Diencephalon (tissue), 2 donors: ENCODE data around the genes MYDGF and TICAM1.

DNA sequence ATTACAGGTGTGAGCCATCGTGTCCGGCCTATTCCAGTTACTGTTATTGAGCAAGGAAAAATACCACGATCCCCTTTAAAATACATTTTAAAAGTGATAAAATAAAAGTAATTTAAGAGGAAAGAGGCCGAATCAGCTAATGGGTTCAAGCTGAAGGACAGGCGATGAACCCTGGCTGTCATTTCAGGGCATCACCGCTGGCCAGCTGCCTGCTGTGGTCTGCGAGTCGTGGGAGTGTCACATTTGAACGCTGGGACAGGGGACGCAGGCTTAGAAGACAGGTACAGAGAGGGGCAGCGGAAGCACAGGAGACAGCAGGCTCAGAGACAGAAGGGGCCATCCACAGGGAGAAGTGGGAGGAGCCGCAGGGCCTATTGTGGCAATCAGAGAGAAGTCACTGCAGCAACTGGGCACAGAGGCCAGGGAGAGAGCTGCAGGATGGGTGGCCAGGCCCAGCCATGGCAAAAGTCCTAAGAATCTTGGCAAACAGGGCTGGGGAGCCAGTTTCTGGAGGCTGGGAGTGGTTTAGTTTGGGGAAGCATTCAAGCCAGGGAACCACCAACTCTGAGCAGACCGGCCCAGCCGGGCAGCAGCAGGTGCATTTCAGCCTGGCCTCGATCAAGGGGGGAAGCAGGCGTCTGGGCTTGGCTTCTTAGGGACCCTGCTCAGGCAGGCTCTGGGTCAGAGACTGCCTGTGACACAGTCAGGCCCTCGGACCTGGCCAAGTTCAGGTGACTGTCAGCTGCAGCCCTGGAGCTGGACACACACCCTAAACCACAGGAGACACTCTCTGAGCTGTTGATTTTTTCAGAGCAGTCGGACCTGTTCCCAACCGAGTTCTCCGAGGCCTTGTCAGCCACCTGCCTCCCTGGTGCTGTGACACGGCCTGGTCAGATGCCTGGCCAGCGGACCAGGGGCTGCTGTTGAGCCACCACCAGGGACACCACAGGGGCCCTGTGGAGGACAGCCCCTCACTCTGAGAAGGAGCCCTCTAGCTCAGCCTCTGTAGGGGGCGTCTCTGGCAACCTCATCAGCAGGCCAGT is 11.9 kb downstream of the SH3GL1 start:
- RAMPAGE, long total RNA = no peak

DNA sequence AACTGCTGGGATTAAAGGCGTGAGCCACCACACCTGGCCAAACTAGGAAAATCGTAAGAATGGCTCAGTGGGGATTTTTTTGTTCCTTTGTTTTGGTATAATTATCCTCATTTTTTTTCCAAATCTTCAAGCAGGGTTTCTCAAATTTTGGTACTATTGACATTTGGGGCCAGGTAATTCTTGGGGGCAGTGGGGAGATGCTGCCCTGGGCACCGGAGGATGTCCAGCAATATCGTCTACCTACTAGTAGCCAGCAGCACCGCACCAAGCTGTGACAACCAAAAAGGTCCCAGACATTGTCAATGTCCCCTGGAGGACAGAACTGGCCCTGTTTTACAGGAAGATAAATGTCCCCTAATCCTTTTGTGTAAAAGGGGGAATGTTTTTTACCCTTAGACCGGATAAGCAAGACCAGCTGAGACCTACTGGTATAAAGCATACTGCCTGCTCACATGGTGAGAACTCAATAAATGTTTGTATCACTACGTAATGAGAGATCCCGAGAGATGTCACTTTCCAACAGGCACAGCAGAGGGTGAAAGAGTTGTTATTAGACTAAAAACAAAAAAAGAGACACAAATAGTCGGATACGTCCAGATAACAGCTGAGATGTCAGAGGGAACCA is 3.7 kb downstream of the SH3GL1 start:
- RAMPAGE, long total RNA = no peak

DNA sequence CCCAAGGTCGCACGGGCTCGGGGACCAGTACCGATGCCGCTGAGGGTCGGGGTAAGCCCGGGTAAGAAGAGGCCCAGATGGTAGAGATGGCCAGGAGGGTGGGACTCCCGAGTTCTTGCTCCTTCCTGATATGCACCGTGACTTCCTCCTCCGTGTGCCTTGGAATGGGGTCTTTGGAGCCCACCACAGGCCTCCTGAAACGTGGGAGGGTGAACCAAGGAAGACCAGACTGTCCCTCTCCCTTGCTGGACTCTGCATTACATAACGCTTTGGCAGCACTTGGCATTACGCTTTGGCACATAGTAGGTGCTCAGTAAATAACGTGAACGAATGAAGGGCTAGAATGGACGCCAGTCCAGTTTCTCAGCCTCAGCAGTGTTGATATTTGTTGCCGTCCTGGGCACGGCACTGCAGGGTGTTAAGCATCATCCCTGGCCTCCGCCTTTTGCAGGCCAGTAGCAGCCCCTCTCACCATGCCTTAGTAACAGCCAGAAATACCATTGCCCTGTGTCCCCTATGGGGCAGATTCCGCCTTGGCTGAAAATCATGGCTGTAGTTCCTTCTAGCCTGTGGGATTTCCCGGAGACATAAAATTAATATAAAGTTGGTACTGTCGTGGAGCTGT is 876 bp downstream of the CHAF1A start:
- RAMPAGE, long total RNA = no peak

GRCh38 chr19:4433094-4433703 is 24.4 kb downstream of the UBXN6 start:
- RAMPAGE, long total RNA = no peak

GRCh38 chr19:4456242-4457368 is 989 bp downstream of the UBXN6 start:
- RAMPAGE, long total RNA = start-site peak on the minus strand at chr19:4456841-4457298, 39 and 5 reads in 2 replicates

DNA sequence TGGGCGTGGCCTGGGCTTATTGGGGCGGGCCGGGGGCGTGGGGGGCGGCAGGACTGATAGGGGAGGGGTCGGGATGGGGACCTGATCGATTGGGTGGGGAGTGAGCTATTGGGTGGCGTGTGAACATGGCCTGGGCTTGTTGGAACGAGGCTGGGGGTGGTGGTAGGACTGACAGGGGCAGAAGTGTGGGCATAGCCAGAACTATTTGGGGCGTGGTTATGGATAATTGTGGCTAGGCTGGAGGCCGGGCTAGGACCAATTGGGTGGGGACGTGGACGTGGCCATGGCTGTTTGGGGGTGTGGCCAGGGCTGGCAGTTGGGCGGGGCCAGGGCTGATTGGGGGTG is 3.0 kb downstream of the SEMA6B start:
- RAMPAGE, long total RNA = no peak

DNA sequence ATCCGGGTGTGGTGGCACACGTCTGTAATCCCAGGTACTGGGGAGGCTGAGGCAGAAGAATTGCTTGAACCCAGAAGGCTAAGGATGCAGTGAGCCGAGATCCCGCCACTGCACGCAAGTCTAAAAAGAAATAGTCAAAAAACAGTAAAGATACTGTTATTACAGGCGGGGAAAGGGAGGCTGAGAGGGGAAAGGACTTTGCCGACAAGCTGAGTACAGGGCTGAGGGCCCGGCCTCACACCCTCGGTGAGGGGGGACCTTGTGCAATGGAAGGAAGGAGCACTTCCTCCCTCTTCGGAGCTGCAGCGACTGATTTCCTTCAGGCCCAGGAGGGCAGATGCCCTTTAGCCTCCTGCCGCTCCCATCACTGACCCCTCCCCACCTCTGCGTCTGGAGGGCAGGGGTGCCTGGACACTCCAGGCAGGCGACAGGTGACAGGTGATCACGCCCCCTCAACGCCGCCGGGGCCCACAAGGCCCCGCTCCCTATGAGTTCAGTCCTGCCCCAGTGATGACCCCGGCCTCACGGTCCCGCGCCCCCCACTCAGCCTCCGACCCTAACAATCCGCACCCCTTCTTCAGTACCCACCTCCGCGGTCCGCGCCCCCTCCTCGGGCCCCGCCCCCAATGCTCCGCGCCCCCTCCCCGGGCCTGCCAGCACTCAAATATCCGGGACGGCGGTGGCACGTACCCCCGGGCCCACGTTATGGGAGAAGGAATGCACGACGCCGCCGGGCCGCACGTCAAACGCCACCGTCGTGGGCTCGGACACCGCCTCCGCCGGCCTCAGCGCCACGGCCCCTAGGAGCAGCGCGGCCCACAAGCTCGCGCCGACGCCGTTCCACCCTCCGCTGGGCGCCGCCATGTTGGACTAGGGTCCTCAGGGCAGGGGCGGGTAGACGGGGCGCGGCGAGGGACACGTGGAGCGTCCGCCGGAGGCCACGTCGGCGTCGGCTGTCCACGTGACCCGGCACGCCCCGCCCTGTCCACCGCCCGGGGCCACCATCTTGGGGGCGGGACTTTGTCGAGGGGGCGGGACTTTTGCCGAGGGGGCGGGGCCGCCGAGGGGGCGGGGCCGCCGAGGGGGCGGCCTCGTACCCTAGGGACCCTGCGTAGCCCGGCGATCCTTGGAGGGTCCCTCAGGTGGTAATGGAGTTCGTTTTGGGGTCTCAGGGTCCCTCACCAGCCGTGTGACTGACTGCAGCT is at the start of gene MYDGF:
Gene MYDGF, minus strand, starts transcription at position 872 of the 1,205 bp plus-strand sequence.
- RAMPAGE, long total RNA = no peak

- RAMPAGE, long total RNA = no peak
These were observed 5.0 kb upstream of the MYDGF start for GRCh38 chr19:4674941-4675708.

DNA sequence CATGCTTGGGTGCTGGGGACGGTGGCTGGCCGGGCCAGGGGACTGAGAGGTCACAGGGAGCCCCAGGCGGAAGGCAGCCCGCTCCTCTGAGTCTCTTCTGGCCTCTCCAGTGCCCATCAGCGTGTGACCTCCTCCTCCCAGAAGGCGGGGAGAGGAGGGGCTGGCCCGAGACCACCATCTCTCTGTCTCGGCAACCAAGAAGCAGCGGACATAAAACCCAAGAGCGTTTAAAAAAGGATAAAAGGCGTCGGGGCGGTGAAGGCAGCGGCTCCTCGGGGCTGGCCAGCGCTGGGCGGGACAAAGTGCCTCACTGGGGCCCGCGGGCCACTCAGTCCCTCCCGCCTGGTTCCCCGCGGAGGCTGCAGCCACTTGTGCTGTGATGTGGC is 6.0 kb upstream of the MYDGF start:
- RAMPAGE, long total RNA = no peak

GRCh38 chr19:4759655-4760391 is 31.7 kb upstream of the FEM1A start:
- RAMPAGE, long total RNA = no peak

DNA sequence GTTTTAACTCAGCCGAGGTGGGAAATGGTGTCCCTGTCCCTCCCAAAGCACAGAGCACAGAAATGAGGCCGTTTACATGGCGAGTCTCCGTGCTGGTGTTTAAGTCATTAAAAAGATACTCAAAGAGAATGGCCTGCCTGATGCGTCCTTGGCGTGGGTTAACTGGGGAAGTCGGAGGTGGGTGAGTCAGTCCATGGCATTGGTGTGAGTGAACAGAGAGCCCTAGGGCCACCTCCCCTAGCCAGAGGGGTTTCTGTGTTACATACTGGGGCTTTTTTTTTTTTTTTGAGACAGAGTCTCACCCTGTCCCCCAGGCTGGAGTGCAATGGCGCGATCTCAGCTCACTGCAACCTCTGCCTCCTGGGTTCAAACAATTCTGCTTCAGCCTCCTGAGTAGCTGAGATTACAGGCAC is 3.9 kb downstream of the FEM1A start:
- RAMPAGE, long total RNA = no peak

DNA sequence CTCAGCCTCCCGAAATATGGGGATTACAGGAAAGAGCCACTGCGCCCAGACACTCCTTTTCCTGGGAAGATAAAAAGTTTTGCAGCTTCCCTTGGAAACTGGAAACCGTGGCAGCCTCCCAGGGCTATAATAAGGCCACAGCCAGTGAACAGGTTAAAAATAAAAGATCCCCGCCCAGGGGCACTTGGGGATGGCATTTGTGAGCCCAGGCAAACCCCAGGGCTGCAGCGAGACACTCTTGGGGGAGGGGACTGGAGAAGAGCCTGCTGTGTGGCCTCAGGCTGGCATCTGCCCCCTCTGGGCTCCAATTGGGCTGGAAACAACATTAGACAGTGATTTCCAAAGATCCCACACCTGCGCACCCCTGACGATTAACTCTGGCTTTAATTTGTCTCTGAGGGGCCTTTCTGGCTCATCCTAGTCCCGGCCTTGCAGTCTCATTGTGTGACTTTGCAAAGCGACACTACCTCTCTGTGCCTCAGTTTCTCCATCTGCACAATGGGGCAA is 11.2 kb downstream of the FEM1A start:
- RAMPAGE, long total RNA = no peak

DNA sequence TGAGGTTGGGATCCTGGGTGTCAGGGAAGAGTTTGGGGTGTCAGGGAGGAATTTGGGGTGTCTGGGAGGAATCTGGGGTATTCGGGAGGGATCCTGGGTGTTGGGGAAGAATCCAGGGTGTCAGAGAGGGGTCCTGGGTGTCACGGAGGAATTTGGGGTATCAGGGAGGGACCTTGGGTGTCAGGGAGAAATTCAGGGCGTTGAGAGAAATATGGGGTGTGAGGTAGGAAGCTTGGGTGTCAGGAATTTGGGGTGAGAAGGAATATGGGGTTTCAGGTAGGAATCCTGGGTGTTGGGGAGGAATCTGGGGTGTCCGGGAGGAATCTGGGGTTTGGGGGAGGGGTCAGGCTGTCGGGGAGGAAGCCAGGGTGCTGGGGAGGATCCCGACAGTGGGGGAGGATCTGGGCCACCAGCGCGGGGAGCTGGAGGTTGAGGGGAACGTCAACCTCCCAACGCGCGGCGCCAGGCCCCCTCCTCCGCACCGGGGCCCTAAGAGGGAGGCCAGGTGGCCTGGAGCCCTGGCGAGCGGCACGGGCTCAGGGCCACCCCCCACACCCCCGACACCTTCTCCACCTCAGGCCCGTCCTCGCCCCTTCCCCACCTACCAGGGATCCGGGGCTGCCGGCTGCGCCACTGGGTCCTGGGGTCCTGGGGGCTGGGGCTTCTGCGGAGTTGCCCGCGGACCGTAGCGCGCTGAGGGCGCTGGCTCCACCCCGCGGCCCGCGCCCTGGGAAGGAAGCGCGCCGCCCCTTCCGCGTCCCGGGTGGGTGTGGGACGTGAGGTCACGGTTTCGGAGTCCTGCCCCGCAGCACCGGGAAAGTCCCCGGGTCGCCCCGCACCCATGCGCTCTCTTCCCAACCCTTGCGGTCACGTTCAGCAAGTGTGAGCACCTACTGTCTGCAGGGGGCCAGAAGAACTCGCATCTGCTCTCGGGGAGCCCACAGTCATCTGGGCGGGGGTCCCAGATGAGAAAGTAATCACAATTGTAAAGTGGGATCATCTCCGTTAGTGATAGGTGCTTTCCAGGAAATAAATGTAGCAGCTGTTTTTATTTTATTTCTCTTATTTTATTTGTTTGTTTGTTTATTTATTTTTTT is at the start of gene TICAM1:
Gene TICAM1, minus strand, starts transcription at position 704 of the 1,097 bp plus-strand sequence.
- RAMPAGE, long total RNA = no peak

- RAMPAGE, long total RNA = no peak
These were observed 3.8 kb downstream of the KDM4B start for GRCh38 chr19:4972400-4973386.

GRCh38 chr19:5139163-5139876 is 170.4 kb downstream of the KDM4B start:
- RAMPAGE, long total RNA = no peak

DNA sequence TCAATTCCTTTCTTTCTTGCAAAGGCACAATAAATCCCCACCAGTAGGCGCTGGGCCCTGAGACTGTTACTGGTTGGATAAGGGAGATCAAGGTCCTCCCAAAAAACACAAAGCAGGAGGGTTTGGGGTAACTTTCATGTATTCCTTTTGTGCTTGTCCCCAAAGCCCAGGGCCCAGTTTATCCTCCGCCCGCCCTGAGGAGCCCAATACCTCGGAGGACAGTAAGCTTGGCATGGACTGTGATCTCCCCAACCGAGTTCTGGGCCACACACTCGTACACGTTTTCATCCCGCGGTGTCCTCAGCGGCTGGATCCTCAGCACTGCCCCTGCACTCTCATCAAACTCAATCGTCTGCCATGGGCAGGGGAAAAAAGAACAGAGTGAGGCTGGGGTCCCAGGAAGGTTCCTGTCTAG is 67.4 kb downstream of the PTPRS start:
- RAMPAGE, long total RNA = no peak

DNA sequence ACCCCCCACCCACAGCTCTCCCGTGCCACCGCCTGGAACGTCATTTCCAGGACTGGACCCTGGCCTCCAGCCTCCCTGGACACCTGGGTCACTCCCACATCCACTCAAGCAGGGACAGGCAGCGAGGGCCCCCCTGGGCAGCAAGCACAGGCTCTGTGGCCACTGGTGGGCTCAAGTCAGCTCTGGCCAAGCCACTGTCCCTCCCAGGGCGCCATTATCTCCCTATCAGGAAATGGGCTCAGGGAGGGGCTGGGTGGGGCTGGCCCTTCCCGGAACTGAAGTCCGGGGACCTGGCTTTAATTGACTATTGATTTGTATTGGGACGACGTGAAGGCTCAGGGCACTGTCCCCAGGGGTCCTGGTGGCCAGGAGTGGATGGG is 49.8 kb downstream of the PTPRS start:
- RAMPAGE, long total RNA = no peak

DNA sequence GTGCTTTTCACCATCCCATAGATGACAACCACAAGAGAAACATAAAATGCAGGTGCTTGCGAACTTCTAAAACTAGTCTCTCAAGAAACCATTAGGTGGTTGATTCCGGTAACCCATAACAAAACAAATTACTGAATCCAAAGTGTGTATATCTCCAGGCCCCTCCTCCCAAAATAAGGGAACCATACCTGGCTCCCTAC is 12.3 kb downstream of the SAFB2 start:
- RAMPAGE, long total RNA = no peak

- RAMPAGE, long total RNA = no peak
These were observed 2.4 kb upstream of the RPL36 start for GRCh38 chr19:5687552-5688245.

GRCh38 chr19:5714016-5714565 is 5.9 kb downstream of the LONP1 start:
- RAMPAGE, long total RNA = no peak